ENCODE results near the gene CAPN5.

GRCh38 chr11:76770497-76771542 lies 12.3 kb upstream of the TSKU start:
- PRO-cap, result no peak

GRCh38 chr11:76783620-76784057 lies 483 bp downstream of the TSKU start:
- PRO-cap, result no peak

DNA sequence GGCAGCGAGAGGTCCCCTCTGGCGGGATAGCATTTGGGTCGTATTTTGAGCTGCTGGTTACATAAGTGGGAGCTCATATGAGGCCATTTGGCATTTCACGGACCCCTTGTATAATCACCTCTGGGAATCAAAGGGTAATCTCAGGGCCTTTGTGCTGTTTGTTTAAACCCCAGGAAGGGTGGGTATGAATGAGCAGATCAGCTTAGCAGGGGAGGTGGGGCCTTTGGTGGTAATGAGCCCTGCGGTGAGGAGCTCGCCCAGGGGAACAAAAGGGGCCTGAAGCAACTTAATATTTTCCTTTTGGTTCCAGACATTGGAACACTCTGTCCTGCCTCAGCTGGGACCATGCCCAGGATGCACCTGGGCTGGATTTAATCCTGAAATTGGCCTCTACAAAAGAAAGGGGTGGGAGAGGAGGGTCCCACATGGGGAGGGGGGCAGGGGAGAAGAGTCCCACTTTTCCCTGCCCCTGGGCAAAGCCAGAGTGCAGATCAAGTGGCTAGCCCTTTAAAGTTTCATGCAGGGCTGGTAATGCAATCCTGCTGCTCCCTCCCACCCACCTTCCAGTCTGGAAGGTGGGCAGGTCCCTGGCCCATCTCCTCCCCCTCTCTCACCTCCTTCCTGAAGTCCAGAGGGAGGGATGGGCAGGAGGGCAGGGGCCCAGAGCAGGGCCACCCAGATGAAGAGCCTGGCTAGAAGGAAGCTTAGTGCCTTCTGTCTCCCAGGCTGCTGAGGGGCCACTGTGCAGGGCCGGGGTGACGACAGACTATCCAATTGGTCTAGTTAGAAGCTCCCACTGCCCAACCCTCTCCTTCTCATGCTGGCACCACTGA lies 10.5 kb downstream of the TSKU start:
- PRO-cap, result no peak

DNA sequence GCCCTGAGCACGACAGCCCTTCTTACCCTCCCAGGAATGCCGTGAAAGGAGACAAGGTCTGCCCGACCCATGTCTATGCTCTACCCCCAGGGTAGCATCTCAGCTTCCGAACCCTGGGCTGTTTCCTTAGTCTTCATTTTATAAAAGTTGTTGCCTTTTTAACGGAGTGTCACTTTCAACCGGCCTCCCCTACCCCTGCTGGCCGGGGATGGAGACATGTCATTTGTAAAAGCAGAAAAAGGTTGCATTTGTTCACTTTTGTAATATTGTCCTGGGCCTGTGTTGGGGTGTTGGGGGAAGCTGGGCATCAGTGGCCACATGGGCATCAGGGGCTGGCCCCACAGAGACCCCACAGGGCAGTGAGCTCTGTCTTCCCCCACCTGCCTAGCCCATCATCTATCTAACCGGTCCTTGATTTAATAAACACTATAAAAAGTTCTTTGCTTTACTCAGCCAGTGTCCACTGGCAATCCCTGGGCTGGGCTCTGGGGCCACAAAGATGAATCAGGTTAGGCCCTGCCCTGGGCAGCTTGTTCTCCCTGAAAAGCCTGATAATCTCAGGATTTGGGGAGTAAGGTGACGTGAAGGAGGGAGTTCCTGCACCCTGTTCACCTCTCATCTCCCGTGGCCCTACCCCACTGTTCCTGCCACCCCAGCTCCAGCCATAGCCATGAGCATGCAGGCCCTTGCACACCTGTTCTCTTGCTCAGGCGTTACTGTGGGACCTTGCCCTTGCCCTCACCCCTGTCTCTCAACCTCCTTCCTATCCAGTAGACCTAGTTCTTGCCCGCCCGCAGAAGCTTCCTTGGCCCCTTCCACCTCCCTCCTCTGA lies 14.8 kb downstream of the TSKU start:
- PRO-cap, result no peak

DNA sequence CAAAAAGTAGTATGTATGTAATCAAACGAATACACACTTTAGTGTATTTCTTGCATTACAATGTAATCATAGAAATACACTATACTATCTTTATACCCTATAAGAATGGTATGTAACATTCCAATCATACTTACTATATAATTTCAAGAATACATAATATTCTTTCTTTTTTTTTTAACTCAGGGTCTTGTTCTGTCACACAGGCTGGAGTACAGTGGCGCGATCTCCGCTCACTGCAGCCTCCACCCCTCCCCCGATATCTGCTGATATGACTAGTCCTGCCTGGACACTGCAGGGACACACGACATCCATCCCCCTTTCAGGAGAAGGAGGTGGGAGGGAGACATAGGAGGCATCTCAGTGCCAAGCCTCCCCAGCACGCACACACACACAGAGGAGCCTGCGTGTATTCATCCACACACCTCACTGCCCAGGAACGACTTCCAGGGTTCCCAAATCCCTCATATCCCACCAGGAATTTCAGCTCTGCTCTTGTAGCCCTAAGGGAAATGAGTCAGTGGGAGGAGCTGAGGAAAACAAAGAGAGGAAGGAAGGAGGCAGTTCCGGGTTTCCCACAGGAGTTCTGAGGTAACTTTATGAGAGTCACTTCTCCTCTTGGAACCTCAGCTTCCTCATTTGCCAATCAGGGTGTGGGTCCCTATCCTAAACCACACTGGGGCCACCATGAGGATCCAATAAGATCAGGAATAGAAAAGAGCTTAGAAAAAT lies 37.3 kb upstream of the ACER3 start:
- PRO-cap, result no peak

GRCh38 chr11:77049053-77049438 lies 14.8 kb downstream of the B3GNT6 start:
- PRO-cap, result no peak

DNA sequence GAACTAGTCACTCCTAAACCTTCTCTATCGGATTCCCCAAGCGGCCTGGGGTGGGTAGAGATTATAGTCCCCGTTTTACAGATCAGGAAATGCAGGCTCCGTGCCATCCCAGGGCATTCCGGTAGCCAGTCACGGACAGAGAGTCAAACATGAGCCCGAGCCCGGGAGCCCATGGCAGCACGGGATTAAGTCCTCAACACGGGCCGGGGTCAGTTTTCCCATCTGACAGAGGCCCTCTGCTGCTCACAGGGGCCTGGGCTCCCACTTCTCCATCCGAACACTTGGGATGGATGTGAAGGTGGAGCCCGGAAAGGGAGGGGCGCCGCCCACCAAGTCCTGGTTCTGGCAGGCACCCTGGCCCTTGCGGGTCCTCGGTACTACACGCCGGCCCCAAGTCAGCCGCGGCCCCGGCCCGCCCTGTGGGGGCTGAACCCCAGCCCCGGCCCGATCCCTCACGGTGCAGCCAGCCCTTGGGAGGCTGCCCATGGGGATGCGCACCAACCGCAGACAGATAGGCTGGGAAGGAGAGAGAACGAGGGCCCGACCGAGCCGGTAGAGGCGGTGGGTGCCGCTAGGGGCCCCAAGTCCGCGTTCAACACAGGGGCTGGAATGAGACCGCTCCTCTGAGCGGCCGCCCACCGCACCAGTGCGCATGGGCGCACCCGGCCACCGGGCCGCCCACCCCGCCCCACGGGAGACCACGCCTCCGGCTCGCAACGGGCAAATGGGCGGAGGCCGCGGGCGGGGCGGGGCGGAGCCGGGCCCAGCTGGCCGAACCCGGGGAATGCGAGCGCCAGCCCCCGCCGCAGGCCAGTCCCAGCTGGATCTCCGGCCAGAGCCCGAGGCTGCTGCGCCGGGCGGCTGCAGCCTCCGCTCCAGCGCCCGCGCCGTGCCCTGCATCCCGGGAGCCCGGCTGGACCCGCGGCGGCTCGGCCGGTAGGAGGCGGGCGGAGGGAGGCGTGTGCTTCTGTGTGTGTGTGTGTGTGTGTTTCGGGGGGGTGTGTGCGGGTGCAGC lies at the start of gene CAPN5:
Gene CAPN5, plus strand, starts transcription at position 813 of the 1,015 bp plus-strand sequence.
- PRO-cap, result bidirectional peak, plus-strand start at position 813 of the sequence, minus-strand start at position 599 of the sequence

GRCh38 chr11:77073236-77074133 lies 6.7 kb downstream of the CAPN5 start:
- PRO-cap, result no peak

DNA sequence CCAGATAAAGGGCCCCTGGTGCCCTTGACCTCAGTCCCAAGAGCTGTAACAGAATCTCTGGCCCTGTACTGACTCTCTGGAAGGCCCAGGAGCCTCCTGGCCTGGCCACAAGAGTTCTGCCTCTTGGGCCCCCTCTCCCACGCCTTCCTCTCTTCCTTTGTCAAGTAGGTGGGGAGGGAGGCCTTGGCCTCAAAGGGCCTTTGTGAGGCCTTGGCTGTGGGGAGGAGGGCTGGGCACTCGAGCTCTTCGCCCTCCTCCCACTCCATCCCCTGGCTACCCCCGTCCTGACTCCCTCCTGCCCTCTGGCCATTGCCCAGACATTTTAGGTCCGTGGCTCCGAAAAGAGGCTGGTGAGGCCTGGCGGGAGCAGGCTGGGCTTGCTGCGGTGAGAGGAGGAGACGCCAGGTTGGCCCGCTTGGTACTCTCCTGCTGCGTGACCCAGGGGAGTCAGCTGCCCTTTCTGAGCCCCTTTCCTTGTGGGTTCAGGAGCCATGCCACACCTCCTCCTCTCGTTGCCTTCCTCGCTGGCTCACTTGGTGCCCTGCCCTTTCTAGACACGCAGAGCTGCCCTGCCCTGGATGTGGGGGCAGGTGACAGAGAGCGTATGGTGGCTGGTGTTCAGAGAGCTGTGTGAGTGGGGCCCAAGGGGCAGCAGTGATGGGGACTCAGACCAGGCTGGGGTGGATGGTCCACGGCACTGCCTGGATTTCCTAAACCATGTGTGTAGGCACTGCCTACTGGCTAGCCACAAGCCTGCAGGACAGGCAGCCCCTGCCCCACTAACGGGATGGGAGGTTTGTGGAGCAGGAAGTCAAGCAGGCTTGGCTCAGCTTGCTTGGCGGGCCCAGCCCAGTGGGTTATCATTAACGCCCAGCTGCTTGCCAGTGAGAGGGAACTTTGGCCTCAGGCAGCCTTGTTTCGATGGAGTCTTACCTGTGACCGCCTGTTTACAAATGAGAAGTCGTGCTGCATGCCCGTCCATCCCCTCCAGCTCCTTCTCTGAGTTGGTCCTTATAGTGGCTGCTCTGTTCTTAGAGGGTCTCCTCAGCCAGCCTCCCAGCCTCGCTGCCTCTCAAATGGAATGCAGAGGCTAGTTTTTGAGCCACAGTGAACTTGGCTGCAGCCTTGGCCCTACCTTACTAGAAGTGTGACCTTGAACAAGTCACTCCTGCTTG lies 15.8 kb upstream of the OMP start:
- PRO-cap, result no peak

- PRO-cap, result no peak
Measured at GRCh38 chr11:77088414-77089144, 14.1 kb upstream of the OMP start.

- PRO-cap, result no peak
Measured at GRCh38 chr11:77107887-77108505, 5.4 kb downstream of the OMP start.

- PRO-cap, result bidirectional peak, plus-strand start at chr11:77127421, minus-strand start at chr11:77127437
Measured at GRCh38 chr11:77126683-77127965, 922 bp upstream of the MYO7A start.

DNA sequence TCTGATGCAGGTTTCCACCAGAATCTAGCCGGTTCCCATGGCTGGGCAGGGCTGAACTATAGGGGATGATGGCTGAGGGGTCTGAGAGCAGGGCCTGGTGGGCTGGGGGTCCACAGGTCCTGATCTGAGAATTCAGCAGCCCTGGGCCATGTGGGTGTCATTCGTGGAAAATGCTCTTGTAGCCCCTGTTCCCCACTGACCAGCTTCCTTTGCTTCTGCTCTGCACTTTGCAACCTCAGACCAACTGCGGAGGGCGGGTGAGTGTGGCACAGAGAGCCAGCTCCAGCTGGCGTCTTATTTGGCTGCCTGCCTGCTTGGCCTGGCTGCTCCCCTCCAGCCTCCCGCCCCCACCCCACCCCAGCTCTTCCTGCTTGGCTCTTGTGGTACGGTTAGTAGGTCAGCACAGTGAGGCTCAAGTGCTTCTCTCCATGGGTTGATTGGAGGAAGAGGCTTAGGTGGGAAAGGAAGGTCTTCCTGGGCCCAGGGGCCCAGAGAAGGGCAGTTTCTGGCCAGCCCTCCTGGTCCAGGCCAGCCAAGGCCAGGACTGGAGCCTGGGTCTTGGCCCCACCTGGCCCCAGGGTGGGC lies 26.3 kb downstream of the MYO7A start:
- PRO-cap, result no peak

- PRO-cap, result no peak
Measured at GRCh38 chr11:77191350-77192387, 63.6 kb downstream of the MYO7A start.

DNA sequence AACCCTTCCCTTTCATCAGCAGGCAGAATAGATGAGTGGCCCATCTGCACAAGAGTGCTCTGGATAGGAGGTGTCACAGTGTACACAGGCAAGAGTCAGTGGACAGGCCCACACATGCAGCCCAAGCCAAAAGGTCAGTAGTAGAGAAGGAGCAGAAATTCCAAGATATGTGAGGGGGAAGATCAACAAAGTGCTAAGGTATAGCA lies 29.0 kb upstream of the AQP11 start:
- PRO-cap, result no peak

- PRO-cap, result no peak
Measured at GRCh38 chr11:77991020-77991454, 3.4 kb downstream of the INTS4 start.

DNA sequence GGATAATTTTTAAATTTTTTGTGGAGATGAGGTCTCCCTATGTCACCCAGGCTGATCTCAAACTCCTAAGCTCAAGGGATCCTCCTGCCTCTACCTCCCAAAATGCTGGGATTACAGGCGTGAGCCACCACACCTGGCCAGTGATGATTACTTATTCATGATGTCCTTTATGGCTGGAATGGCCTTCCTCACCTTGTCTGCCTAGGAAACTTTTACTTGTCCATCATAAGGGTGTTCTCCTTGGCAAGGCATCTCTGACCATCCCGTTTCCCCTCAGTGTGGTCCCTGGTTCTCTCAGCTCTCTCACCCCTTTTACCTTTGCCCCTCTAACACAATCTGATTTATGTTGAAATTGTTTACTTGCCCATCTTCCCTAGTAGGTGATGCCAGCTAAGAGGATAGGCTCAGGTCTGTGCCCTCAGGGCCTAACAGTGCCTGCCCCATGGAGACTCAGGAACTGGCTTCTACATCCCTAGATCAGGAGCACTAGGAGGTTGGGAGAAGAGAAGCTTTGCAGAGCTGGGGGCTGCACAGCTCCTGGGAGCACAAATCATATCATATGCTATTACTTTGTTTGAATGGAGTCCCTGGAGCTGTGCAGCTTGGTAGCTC lies 21.1 kb upstream of the ALG8 start:
- PRO-cap, result no peak

DNA sequence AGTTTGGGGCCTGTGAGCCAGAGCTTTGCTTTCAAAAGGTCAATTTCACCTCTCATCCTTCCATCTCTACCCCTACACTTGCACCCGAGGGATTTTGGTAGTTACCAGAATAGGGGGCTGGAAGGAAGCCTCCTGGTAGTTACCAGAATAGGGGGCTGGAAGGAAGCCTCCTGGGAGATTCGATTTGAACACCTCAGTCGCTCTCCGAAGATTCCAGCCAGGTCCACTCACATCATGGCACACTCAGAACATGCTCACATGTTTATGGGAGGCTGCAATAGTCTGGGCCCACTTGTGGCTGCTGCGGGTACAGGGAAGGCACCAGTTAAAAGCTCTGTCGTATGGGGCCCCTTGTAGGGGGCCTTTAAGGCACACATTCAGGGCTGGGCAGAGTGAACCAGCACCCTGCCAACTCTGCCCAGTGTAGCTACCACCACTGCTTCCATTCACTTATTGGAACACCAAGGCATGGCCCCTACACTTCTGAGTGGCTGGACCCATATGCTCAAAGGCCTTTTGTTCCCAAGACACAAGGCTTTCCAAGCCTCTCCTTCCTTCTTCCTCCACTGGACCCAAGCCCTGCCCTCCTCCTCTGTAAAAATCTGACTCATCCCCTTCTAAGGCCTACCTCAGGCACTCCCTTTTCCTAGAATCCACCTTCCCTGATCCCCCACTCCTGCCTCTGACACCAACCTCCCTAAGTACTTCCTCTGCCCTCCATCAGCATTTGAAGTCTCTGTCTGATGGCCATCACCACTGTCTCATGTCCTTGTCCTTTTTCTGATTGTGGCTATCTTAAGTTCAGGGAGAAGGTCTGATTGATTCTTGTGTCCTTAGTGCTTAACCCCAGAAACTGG lies 28.0 kb downstream of the USP35 start:
- PRO-cap, result no peak

GRCh38 chr11:78223356-78223925 lies 34.7 kb downstream of the USP35 start:
- PRO-cap, result no peak

DNA sequence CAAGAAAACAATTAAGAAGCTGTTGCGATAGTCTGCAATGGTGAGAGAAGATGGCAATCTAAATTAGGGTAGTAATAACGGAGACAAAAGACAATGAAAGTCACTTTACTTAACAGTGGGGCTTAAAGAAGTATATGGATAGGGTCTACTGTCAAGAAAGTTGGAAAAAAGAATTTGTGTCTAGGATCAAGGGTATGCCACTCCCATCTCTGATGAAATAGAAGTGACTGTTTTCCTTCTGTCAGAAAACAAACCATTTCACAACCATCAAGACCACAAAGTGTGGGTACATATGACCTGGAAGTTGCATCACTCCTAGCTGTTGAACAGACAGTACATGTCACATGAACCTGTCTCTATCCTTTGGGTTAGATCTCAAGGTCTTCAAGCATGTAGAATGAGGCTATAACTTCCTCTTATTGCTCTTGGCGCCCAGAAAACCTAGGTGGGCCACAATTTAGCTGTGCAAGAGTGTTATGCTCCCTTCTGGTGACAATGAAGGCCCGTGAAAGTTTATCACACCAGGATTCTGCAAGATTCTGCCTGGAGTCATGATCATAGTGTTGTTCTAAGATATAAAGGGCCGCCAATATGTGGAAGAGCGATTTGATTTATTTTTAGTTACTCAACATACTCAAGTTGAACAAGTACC lies 101.5 kb downstream of the USP35 start:
- PRO-cap, result bidirectional peak, plus-strand start at position 435 of the sequence, minus-strand start at position 170 of the sequence

Measured in REH cell (cell line).